H1 (cell line): ENCODE data around the genes HS1BP3 and TDRD15.

GRCh38 chr2:20540608-20541290 lies 93.9 kb downstream of the RHOB start:
- RRBS, result no CpG with 5 or more reads among the region's 14 CpGs
CAGE:
- cytosol, long polyA plus RNA, result no peak
- long polyA plus RNA, result no peak
- nucleus, long polyA plus RNA, result no peak

- RRBS, result no CpG with 5 or more reads among the region's 6 CpGs
CAGE:
- cytosol, long polyA plus RNA, result no peak
- long polyA plus RNA, result no peak
- nucleus, long polyA plus RNA, result no peak
Observed at GRCh38 chr2:20586210-20586719, 64.6 kb downstream of the HS1BP3 start.

DNA sequence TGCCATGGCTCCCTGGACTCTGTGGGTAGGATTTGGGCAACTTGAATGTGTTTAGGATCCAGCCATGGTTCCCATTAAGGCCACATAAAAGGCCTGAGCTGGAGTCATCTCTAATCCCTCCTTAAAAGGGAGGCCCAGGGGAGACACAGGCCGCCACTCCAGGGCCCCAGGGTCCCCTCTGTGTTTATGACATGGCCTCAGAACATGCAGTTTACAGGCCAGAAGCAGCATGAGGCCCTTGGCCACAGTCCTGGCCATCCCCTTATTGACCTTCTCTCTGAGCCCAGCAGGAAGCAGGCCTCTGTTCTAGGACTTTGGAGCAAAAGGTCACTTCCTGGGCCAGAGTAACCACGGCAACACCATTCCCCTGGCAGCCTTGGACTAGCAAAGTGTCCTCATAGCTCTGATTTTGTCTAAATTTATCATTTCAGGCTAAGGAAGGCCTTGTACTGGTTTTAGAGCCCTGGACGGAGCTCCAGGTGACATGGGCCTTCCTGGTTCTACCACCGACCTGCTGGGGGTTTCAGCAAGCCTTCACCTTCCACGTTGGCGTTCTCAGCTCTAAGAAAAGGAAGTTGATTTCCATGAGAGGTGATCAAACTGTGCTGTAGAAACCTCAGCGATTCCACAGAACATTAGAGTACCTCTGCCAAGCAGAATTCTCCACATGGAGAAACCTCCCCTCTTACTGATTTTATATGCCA lies 53.8 kb downstream of the HS1BP3 start:
- RRBS, result no CpG with 5 or more reads among the region's 7 CpGs
CAGE:
- cytosol, long polyA plus RNA, result no peak
- long polyA plus RNA, result no peak
- nucleus, long polyA plus RNA, result no peak

- RRBS, result no CpG with 5 or more reads among the region's 8 CpGs
CAGE:
- cytosol, long polyA plus RNA, result no peak
- long polyA plus RNA, result no peak
- nucleus, long polyA plus RNA, result no peak
Observed at GRCh38 chr2:20604445-20605333, 46.2 kb downstream of the HS1BP3 start.

DNA sequence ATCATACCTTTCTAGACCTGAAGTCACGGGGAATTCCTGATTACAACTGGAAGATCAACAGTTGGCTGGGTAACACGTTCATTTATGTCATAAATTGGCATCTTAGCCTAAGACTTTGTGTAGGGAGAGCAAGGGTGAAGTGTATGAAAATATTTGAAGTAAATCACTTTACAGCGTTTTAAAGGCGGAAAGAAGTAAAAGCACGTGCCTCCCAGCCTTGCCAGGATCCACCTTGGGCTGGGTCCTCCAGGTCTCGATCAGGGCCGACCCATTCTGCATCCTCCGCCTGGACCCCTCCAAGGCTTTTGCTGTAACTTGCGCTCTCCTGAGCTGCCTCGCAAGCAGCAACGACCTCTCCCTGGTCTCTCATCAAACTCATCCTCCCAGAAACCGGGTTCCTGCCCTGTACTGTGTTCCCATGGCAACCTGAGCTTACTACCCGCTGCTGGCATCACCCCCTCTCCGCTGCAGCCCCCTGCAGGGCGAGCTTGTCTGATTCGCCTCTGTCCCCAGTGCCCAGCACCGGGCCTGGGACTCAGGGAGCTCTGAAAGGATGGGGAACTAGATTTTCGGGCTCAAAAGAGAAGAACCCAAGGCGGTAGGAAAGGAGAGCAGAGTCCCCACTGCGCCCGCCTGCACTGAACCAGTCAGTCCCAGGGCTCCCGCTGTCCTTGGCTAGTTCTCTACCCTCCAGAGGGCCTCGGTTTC lies 611 bp downstream of the HS1BP3 start:
- RRBS, result no CpG with 5 or more reads among the region's 23 CpGs
CAGE:
- cytosol, long polyA plus RNA, result no peak
- long polyA plus RNA, result no peak
- nucleus, long polyA plus RNA, result no peak

GRCh38 chr2:20650843-20651433 lies at the start of gene HS1BP3:
TSS of gene HS1BP3 (minus strand) at chr2:20651098.
- RRBS, result 2% methylated on average over 16 of the region's 64 CpGs
CAGE:
- cytosol, long polyA plus RNA, result no peak
- long polyA plus RNA, result no peak
- nucleus, long polyA plus RNA, result no peak

DNA sequence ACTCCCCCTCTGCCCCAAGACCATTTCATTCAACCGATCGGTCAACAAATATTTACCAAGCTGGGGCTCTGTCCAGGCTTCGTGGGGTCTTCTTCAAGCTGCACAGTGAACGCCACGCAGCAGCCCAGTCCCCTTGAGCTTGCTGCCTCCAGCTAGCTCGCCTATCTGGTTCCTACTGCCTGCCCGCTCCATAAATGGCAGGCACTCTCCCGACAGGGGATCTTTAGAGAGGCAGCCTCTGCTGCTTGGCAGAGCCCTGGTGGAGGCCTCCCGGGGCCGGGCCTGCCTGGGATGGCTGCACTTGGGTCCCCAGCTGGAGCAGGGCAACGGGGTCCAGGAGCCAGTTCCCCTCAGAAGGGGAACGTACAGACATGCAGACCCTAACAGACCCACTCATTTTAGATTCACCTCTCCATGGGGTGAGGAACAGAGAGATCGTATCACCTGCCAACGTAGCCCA lies 566 bp upstream of the HS1BP3 start:
- RRBS, result no CpG with 5 or more reads among the region's 14 CpGs
CAGE:
- cytosol, long polyA plus RNA, result no peak
- long polyA plus RNA, result no peak
- nucleus, long polyA plus RNA, result no peak

DNA sequence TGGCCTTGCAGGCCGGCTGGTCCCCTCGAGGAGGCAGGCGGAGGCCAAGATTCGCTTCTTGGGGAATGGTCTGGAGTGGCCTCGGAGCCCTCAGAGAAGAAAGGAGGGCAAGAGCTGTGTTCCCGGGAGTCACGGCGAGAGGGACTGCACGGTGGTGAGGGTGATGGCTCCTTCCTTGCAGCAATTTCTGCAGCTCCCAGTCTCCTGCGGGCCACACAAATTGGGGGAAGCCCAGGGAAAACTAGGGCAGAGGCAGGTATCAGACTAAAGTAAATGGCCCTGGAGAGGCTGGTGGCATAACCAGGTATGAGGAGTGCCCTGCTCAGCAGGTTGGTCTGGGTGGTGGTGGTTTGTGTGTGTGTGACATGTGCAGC lies 918 bp downstream of the GDF7 start:
- RRBS, result under 1% methylated on average over 1 of the region's 10 CpGs
CAGE:
- cytosol, long polyA plus RNA, result no peak
- long polyA plus RNA, result no peak
- nucleus, long polyA plus RNA, result no peak

DNA sequence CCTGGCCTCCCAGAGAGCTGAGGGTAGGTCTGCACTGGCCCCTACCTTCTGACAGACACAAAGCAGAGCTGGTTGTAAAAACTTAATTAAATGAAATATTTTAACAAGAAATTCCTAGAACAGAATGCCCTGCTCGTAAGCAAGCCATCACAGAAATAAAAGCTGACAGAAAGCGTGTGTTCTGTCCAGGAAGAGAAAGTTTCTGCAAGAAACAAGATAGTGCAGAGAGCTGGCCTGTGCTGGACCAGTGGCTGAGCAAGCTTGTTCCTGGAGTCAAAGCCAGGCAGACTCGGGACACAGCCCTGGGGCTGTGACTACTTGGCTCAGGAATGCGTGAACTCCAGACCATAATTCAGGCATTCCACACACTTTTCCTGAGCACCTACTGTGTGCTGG lies 51.6 kb downstream of the APOB start:
- RRBS, result no CpG with 5 or more reads among the region's 4 CpGs
CAGE:
- cytosol, long polyA plus RNA, result no peak
- long polyA plus RNA, result no peak
- nucleus, long polyA plus RNA, result no peak

GRCh38 chr2:21123654-21124105 lies at the start of gene TDRD15:
TSS of gene TDRD15 (plus strand) at chr2:21123968.
- RRBS, result no CpG with 5 or more reads among the region's 19 CpGs
CAGE:
- cytosol, long polyA plus RNA, result no peak
- long polyA plus RNA, result no peak
- nucleus, long polyA plus RNA, result no peak

DNA sequence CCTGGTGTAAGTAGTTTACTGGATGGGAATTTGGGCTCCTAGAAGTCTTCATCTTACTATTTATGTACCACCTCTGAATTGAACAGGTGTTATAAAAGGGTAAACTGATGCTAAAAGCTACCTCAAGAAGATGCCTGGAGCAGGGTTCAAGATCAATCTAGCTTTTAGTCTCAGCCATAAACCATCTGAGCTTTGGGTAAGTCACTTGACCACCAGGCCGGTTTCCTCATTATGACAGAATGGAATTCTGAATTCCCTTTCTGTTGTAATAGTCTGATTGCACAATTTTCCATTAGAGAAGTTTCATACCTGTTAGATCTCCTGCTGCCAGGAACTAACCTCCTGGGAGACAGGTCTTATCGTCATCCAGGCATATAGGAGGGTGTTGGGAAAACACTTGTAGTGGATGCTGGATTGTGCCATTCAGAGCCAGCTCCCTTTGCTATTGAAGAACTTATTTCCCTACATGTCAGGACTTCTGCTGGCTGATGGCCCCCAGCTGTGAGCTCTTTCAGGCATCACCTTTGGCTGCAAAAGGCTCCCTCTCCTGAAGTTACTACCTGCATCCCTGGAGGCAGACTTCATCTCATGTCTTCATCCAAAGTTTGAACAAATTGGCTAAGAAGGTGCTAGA lies 272.5 kb downstream of the TDRD15 start:
- RRBS, result no CpG with 5 or more reads among the region's 2 CpGs
CAGE:
- cytosol, long polyA plus RNA, result no peak
- long polyA plus RNA, result no peak
- nucleus, long polyA plus RNA, result no peak

DNA sequence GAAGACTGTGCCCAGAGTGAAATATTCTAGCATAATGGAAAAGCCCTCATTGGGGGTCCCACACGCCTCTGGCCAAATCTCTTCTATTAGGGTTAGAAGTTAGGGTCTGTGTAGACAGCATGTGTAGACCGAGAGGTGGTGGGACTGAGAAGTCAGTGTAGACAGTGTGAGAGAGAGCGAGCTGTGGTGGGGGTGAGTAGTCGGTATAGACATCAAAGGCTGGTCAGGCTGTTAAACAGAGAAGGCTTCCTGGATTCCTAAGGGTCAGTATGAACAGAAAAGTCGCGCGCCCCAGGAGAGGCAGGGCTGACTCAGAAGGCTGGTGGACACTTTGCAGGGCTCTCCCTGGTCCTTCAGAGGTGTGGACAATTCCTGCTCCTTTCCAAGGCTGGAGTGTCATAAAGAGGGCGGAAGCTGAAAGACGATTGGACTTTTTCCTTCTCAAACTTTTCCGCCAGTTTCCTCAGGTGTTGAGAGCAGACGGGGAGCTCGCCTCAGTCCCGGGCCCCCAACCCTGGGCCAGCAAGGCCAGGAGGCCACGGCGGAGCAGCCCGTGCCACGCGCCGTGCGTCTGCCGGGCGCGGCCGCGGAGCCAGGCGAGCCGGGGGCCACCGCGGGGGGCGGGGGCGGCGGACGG lies 541 bp upstream of the KLHL29 start:
- RRBS, result 4% methylated on average over 15 of the region's 33 CpGs
CAGE:
- cytosol, long polyA plus RNA, result no peak
- long polyA plus RNA, result no peak
- nucleus, long polyA plus RNA, result no peak

DNA sequence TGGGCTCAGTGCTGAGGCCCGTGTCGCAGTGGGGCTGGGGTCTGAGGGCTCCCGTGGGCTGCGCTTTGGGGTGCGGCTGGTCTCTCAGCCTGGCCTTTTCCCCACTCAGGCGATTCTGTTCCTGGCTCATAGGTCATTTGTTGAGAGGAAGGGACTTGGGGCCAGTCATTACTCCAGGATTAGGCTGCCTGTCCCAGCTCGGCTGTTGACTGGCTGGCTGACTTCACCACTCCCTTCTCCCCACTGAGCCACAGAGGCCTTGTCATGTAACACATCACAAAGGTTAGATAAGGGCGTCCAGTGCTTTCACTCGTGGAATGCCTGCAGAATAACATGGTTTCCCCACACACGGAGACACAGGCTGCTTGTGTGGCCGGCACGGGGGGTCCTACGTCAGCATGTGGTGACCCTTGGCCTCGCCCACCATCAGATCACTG lies 34.7 kb downstream of the KLHL29 start:
- RRBS, result no CpG with 5 or more reads among the region's 14 CpGs
CAGE:
- cytosol, long polyA plus RNA, result no peak
- long polyA plus RNA, result no peak
- nucleus, long polyA plus RNA, result no peak

DNA sequence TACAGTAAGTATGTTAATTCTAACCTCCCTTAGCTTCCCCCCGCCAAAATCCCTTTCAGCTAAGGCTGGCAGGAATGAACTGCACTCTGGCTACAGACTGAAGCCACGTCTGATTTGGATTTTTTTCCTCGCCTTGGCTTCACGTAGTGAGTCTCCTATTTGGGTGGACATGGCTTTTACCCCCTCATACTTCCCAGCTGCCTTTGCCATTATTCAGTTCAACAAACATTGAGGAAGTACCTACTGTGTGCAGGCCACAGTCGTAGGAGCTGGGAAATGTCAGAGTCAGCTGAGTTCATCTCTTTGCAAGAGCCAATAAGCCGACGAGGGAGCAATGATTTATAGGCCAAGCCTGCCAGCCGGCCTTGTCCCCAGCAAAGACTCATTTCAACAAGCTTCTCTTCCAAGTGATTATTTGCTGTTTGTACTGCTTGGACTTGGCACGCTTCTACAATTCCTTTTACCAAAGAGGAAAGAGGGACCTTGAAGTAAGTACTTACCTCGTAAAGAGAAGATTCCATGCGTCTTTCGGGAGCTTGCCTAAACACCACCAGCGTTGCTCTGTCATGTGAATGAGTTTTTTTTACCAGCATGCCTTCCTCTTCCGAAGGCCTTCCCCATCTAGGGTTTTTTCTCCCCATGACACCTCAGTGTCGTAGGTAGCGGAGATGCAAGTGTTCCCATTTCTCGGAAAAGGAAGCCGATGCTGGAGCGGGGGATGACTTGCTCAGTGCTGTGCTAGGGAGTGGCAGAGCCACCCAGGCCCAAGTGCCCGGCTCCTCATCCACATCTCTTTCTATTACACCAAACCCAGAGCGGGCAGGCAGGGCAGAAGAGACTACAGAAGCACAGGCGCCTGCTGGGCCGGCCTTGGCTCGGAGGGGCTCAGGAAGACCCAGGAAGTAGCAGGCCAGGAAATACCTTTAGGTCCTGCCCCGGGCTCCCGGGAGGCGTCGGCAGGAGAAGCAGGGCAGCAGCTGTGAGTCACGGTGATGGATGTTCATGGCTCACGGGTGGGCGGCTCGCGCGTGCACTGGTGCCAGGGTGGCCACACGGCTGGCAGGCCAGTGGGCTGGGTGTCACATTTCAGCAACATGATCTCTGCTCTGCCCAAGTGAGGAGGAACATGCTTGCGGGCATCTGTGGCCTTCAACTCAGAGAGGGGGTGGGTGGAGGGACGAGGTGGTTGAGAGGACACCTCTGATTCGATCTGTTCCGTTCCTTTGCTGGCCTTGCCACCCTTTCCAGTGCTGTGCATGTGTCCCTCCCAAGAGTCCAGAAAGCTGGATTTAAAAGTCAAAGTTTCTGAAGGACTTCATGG lies 138.9 kb downstream of the KLHL29 start:
- RRBS, result no CpG with 5 or more reads among the region's 39 CpGs
CAGE:
- cytosol, long polyA plus RNA, result no peak
- long polyA plus RNA, result no peak
- nucleus, long polyA plus RNA, result no peak

DNA sequence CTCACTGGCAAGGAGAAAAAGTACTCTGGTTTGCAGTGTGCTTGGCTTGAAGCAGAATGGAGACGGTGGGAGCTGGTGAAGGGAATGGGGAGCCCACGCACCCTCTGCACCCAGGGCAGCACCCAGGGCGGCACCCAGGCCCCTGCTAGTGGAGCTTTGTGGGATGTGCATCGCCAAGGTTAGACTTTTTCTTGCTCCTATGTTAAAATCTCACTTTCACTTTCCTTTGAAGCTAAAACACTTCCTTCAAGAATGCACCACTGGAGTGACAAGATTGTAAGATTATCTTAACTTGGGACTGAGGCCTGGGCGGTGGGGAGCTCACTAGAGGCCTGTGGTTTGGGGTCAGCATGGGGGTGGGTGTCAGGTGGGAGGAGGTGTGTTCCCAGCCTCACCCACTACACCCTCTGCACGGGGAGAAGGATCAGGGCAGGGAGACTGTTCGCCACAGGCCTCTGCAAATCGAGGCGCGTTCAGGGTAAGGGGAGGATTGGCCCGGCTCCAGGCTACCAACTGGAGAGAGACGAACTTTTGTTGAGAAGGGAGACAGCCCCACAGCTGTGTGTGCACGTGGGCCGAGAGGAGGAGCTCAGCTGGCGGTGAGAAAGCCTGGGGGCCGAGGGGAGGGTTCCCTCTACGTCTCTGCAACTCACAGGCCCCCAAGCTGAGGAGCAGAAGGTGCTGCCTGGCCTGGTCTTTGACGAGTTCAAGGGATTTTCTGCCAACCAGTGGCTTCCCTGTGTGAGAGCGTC lies 147.5 kb downstream of the KLHL29 start:
- RRBS, result no CpG with 5 or more reads among the region's 19 CpGs
CAGE:
- cytosol, long polyA plus RNA, result no peak
- long polyA plus RNA, result no peak
- nucleus, long polyA plus RNA, result no peak

DNA sequence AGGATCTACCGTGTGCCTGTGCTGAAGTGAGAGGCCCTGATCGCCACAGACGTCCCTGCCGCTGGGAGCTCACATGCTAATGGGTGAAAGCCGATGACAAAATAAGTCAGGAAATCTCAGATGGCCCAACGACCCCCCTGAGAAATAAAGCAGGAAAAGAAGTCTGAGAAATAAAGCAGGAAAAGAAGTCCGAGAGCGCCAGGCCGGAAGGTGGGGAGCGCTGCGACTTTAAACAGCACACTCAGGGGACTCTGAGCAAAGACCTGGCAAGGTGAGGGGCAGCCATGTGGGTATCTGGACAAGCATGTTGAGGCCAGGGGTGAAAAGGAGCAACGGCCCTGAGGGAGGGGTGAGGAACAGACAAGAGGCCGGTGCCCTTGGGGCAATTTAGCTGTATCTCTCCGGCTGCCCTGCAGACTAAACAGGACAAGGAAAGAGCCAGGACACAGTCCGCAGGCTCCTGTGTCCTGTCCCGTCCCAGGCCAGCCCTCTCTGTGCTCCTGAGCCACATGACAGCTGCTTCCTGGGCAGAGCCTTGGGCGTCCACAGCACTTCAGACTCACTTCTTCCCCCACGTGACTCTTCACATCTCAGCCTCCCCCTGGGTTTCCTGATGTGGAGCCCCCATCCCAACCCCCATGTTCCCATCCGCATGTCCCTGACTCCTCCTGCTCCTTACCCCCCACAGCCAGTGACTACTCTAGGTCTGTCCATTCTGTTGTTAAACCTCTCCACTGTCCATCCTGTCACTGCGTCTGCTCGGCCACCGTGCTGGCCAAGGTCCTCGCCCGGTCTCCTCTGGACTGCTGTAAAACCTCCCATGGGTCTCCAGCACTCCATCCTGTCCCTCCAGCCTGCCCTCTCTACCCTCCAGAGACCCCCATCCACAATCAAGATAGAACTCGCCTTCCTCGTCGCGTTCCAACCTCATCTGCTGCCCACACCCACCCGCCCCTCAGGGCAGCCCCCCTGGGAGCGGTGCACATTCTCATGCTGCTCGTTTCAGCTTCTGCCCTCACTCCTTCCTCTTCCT lies 206.2 kb downstream of the KLHL29 start:
- RRBS, result no CpG with 5 or more reads among the region's 31 CpGs
CAGE:
- cytosol, long polyA plus RNA, result no peak
- long polyA plus RNA, result no peak
- nucleus, long polyA plus RNA, result no peak

GRCh38 chr2:23595136-23595666 lies 210.2 kb downstream of the KLHL29 start:
- RRBS, result no CpG with 5 or more reads among the region's 6 CpGs
CAGE:
- cytosol, long polyA plus RNA, result no peak
- long polyA plus RNA, result no peak
- nucleus, long polyA plus RNA, result no peak

- RRBS, result no CpG with 5 or more reads among the region's 25 CpGs
CAGE:
- cytosol, long polyA plus RNA, result no peak
- long polyA plus RNA, result no peak
- nucleus, long polyA plus RNA, result no peak
Observed at GRCh38 chr2:23691290-23691874, 235.5 kb downstream of the ATAD2B start.

GRCh38 chr2:23887782-23888028 lies 39.2 kb downstream of the ATAD2B start:
- RRBS, result no CpG with 5 or more reads among the region's 3 CpGs
CAGE:
- cytosol, long polyA plus RNA, result no peak
- long polyA plus RNA, result no peak
- nucleus, long polyA plus RNA, result start-site peak on the minus strand at chr2:23887942-23887963, 60 reads

GRCh38 chr2:23926319-23926670 lies 628 bp downstream of the ATAD2B start:
- RRBS, result 1% methylated on average over 15 of the region's 31 CpGs
CAGE:
- cytosol, long polyA plus RNA, result no peak
- long polyA plus RNA, result no peak
- nucleus, long polyA plus RNA, result no peak